Fibroblast of villous mesenchyme (primary cell): ENCODE measurements around a stretch of chr20.

DNA sequence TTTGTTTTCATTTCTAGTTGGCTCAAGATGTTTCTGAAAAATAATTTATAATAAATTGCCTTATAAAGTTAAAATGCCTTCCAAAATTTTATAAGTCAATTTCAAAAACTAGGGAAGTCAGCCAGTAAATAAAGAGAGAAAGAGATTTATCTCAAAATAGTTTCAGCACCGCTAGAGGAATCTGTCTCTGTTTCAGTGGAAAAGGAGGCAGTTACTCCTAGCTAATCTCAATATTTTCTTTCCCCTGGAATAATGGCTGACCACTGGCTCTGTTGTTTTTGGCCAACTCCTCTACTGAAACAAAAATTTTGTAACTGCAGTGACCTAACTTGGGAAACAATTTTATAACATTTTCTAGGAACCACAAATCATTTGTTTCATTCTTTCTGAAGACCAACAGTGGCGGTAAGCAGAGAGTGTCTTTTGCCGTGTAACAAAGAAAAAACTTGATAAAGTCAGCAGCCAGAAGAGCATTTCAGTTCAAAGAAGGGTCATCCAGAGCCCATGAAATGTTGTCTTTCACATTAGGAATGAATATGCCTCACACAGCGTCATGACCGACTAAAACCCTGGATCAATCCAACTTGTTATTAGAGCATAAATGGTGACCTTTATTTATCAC, 11.8 kb upstream of the BFSP1 start:
- CAGE, long polyA plus RNA = no peak

GRCh38 chr20:17565136-17565563, 4.7 kb upstream of the DSTN start:
- CAGE, long polyA plus RNA = no peak

DNA sequence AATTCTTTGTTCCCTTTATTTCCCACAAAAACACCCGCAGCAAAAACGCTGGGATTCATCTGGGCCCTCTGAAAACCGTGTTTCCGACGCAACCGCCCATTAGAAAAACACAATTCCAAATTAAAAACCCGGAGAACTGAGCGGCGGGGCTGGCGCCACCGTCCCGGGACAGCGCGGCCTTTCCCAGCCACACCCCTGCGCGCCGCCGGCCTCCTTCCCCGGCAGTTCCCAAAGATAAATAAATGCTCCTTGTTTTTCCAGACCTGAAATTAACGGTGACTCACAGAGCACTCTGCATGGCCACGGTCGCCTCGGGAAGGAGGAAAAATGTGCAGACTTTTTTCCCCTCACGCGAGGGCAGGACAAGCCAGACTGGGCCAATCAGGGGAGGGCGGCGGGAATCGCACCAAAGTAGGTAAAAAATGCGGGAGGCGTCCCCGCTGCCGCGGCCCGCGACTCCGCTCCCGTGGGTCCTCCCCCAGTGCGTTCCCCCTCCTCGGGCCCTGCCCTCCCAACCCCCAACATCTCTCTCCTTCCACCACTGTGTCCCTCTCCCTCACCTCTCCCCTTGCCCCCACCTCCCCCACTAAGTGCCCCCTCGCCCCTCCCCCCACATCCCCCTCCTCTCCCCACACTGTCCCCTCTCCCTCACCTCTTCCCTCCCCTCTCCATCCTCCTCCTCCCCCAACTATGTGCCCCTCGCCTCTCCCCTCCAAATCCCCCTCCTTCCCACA, 800 bp upstream of the DSTN start:
- CAGE, long polyA plus RNA = no peak

- CAGE, long polyA plus RNA = no peak
These were observed 24.7 kb downstream of the DSTN start for GRCh38 chr20:17594412-17595069.

DNA sequence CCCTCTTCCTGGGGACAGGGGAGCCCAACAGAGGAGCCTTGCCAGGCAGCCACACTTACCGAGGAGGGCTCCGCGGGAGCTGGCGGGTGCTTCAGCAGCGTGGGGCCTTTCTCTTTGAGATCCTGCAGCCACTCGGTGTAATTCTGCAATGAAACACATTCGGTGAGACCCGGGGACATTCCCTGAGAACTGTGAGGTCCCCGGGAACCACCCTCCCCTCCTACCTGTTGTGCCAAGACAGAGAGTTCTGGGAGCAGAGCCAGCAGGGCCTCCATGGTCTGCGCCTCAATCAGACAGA, 51.7 kb downstream of the DSTN start:
- CAGE, long polyA plus RNA = no peak

- CAGE, long polyA plus RNA = no peak
These were observed 55.6 kb downstream of the RRBP1 start for GRCh38 chr20:17626337-17627043.

GRCh38 chr20:17654503-17655188, 27.4 kb downstream of the RRBP1 start:
- CAGE, long polyA plus RNA = no peak

DNA sequence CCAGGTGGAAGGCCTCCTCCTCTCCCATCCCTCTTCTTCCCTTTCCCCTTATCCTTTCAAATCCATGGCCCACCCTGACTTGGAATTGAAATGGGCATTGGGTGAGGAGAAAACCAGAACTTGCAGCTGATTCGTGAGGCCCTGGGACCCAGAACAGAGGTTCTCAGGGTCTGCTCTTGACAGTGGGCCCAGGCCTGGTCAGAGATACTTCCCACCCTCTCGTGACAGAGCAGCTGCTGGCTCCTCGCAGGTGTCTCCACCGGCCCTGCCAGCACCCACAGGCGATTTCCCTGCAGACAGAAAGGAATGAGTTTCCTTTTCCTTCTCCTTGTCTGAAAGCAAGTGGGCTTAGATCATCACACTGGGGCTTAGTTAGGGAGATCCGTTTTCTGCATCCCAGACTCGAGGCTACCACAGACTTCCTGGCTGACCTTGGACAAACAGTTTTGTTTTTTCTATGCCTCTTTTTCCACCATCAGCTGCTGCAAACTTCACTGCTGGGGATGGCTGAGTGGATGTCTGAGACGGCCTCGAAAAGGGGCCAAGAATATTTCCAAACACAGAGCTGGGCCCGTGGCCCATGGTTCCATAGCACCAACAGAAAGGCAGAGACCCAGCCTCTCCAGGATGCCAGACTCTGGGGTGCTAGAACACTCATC, 86.4 kb downstream of the BANF2 start:
- CAGE, long polyA plus RNA = no peak

- CAGE, long polyA plus RNA = no peak
These were observed 126.8 kb downstream of the SNX5 start for GRCh38 chr20:17841751-17842305.

DNA sequence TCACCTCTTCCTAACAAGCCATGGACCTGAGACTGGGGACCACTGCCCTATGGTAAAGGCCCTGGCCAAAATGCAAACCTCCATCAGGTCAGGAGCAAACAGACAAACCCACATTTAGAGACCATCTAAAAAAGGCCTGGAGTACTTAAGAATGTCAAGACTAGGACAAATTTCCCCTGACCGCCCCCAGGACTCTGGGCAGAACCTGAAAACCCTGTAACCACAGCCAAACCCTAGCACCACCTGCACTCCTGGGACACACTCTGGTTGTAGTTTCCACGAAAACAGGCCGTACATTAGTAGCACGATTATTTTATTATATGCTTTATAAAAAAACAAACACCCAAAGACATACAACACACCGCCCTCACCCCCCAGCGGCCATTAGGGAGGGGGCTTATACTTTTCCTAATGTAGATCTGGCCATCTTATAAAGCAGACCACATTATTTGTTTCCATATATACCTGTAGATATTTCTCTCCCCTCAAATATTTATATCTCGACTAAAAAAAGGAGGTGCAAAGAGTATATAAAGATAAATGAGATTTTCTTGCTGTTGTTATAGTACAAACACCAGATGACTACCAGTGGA, 27.2 kb downstream of the SNX5 start:
- CAGE, long polyA plus RNA = no peak

DNA sequence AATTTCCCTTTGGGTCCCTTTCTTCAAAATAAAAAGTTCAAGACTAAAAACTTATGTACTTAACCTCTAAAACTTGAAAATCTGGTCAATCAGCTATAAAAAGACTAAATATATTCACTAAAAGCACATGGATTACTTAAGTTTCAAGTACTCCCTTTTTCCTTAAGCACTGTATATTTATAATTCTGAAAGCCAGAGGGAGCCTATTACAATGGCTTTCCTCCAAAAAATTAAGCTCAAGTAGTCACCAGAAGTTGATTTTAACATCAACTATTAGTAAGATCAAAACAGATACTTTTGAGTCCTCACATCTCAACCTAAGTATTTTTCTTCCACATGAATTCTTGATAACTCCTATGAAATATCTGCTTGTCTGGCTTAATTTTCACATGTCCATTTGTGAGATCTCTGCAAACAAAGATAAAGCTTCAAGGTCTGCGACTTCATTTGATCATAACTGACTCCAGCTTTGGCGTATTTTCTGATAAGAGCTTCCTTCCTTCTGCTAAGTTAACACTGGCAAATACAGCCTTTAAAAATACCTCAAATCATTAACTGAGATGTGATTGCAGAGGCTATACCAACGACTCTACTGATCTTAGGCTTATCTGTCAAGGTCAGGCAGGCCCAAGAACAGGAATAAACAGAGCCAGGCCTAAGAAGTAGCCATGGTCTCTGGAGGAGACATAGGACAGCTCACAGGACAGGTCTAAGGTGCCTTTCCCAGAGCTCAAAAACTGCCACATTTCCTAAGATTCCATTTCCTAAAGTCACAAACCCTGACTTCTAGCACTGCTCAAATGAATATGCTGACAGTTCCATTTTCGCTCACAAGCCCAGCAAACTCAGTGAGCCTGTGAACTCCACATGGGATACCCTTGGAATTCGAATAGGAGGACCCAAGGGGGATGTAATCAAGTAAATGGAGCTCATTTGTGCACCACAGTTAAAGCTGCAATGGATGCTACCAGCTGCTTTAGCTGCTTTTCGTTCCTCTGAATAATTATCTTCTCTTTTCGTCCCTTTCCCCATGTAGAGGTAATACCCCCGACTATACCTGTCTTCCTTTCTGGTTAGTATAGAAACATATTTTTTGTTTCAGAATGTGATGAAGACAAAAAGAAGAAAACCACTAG, 9.9 kb downstream of the SNX5 start:
- CAGE, long polyA plus RNA = no peak

- CAGE, long polyA plus RNA = no peak
These were observed 1.2 kb downstream of the OVOL2 start for GRCh38 chr20:18056122-18057219.

GRCh38 chr20:18058788-18059615, 1.3 kb upstream of the OVOL2 start:
- CAGE, long polyA plus RNA = no peak

DNA sequence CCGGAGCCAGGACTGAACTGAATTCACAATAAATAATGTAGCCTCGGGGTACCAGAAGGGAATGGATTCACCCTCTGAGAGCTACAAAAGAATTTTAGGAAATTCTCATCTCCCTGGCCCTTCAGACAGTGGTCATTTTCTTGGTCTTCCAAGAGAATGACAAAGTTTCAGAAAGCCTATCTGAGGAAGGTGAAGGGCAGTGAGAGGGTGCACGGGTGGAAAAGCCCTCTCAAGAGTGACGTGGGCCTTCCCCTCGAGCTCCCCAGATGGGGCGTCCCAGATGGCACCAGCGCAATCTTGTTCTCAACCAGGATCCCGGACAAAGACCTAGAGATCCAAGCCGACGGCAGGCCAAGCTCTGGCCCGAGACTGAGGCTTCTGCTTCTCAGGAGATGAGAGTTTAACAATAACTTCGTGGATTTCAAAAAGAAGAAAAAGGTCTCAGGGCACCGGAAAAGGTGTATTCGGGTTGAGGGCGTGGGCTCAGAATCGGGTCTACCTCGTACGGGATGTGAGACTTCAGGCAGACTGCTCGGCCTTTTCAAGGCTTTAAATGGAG, 797 bp upstream of the ZNF133 start:
- CAGE, long polyA plus RNA = no peak

GRCh38 chr20:18388728-18389362, 78.0 kb downstream of the DZANK1 start:
- CAGE, long polyA plus RNA = no peak

DNA sequence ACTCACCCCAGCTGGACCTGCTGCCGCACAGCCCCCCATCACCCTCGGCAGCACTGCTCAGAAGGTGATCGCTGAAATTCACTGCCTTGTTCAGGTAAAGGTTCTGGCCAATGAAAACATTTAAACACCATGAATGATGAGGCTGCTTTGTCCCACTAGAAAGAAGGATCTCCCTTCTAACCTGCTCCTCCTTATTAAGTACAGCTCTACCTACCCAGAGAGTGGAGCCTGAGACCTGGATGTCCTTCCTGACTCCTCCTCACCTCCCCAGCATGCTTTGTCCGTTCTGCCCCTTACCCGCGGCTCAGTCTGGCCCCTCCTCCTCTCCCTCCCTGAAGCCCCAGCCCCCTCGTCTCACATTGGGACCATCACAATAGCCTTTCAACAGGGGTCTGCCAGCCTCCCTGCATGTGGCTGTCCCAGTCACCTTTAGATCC, 72.6 kb downstream of the DZANK1 start:
- CAGE, long polyA plus RNA = no peak

- CAGE, long polyA plus RNA = no peak
These were observed 54.3 kb downstream of the DZANK1 start for GRCh38 chr20:18412561-18412933.

DNA sequence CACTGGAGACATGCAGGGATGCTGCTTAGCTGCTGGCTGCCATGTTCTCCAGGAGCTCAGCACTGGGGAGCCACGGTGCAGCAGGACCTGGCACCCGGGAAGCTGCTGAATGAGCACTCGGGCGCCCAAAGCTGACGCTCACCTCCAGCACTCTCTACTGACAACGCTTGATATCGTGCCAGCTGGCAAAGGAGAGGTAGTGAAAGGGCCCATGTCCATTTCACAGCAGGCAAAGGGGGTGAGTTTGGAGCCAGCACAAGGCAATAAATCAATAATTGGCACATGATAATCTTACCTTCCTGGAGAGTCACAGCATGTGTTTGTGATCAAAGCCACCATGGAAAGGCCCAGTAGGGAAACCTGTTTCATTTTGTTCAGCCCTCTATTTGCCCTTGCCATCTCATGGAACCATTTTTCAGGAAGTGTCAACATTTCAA, 23.3 kb upstream of the SMIM26 start:
- CAGE, long polyA plus RNA = no peak

DNA sequence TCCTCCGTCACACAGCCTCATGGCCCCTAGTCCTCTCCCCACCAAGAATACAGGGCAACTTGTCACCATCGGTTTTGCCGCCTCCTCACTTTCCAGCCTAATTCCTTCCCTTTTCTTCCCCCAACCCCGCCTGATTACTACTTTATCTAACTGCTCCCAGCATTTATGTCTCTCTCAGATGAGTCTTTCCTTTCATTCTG, 11.9 kb upstream of the SMIM26 start:
- CAGE, long polyA plus RNA = no peak

- CAGE, long polyA plus RNA = no peak
These were observed 173.1 kb downstream of the SCP2D1 start for GRCh38 chr20:18986656-18987206.